Measurements from ENCODE around the gene IGF1.

DNA sequence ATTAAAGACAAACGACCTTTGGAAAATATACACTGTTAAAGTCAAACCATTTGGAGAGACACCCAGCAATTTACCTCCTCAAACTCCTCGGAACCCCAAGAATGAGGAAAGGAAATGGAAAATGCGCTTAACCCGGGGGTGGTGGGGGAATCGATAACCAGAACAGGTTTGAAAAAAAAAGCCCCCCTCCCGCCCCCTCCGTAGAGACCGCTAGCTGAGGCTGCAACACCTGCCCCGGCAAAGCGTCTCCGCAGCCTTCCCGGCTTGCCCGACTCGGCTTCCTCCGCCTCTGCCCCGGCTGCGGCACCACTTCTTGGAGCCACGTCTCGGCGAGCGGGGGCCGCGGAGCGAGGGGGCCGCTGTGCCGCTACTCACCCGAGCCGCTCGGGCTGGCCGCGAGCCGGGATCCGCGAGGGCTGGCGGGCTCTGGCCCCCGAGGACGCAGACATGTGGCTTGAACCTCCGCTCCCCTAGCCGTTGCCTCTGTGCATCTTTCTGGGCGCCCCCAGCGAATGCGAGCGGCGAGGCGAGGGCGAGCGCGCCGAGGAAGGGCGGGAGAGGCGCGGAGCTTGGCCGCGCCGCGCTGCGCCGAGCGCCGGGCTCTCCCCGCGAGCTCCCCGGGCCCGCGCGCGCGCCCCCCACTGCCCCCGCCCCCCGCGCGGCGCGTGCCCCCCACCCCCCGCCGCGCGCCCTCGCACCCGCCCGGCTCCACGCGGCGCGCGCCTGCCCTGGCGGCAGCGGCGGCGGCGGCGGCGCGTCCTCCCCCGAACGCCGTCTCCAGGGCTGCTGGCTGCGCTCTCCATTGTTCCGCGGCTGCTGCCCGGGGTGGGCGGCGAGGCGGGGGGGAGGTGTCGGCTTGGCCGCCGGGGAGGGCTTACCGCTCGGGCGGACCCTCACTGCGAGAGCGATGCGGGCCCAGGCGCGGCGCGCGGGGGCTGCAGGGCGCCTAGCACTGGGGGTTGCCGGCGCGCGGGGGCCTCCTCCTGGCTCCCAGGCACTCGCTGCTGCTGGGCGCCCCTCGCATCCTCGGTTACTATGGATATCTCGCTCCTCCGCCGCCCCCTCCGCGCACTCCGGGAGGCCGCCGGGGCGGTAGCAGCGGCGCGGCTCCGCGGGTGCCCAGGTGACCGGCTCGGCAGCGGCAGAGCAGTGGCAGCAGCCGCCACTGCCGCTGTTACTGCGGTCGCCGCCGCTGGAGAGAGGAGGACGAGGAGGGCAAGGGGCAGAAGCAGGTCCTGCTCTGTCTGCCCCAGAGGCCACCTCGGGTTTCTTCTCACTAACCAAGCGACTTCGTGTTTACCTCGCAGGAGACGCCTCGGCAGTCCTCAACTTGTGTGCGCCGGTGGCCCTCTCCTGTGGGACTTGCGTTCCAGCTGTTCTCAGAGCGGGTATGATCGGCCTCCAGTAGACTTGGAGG lies 249.7 kb downstream of the APAF1 start:
- RRBS, result 10% methylated on average over 64 of the region's 162 CpGs

DNA sequence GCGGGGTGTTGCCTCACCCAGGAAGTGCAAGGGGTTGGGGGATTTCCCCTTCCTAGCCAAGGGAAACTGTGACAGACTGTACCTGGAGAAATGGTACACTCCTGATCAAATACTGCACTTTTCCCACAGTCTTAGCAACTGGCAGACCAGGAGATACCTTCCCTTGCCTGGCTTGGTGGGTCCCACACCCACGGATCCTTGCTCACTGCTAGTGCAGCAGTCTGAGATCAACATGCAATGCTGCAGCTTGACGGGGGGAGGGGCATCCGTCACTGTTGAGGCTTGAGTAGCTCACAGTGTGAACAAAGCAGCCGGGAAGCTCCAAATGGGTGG lies 409.5 kb upstream of the GARIN6 start:
- RRBS, result no CpG with 5 or more reads among the region's 5 CpGs

- RRBS, result no CpG with 5 or more reads among the region's 7 CpGs
These were observed 29.6 kb downstream of the NR1H4 start for GRCh38 chr12:100503158-100503733.

DNA sequence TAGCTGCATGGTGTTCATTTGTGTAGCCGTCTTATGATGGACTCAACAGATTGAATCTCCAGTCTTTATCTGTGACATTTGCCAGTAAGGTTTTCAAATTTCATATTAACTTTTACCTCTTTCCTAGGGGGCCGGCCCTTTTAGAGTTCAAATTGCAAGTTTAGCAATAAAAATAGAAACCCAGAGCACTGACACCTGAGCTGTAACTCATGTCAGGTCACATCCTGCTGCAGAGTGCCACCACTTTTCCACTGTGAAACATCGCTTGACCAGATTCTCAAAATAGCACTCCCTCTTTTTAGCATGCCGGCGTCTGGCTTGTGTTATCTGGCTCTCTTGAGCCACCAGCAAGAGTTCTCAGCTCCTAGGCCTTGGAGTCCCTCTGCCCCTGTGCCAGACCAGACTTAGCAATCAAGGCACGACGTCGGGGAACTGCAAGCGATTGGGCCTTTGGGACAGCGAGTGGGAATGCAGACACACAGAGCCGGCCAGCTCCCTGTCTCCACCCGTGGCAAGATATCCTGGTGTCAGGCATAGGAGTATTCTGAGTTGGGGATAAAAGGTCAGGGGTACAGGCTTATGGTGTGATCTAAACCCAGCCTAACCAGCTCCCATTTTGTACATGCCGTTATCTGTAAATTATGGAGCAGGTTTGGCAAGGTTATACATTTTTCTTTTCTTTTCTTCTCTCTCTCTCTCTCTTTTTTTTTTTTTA lies 52.5 kb downstream of the SPIC start:
- RRBS, result no CpG with 5 or more reads among the region's 13 CpGs

- RRBS, result no CpG with 5 or more reads among the region's 8 CpGs
These were observed 31.1 kb upstream of the SYCP3 start for GRCh38 chr12:101770288-101770912.

DNA sequence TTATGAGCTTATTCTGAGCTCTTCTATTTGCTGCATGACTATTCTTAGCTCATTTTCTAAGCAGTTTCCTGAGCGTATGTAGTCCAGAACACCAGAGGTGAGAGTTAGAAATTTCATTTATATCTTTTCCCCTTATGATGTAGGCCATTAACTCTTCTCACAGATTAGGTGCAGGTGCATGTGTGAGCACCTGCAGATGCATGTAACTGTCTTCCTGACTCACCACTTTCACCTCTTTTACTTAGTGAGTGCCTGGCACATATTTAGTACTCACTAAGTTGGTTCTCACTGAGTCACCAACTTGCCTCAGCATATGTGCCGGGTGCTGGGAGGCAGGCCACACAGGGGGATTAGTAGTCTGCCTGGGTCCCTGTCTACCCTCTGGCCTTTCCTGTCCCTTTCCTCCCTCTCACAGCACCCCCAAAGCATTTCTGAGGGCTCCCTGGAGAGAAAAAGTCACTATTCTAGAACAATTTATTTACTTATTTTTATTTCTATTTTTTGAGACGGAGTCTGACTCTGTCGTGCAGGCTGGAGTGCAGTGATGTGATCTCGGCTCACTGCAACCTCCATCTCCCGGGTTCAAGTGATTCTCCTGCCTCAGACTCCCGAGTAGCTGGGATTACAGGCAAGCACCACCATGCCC lies 33.2 kb upstream of the SYCP3 start:
- RRBS, result no CpG with 5 or more reads among the region's 7 CpGs

DNA sequence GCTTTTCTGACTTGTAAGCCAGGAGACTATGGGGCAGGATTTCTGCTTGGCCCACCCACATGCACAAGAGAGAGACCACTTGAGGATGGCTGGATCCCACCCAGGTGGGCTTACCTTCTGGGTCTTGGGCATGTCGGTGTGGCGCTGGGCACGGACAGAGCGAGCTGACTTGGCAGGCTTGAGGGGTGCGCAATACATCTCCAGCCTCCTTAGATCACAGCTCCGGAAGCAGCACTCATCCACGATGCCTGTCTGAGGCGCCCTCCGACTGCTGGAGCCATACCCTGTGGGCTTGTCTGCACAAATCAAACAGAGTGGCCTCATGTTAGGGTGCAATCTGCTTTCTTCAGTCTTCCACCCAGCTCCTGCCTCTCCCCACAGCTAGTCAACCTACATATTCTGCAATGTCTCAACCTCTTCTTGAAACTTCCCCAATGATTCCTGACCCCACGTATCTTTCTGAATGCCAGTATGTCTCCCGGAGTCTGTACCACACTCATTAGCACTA lies 60.9 kb downstream of the IGF1 start:
- RRBS, result no CpG with 5 or more reads among the region's 11 CpGs

- RRBS, result no CpG with 5 or more reads among the region's 3 CpGs
These were observed 50.6 kb downstream of the IGF1 start for GRCh38 chr12:102429604-102430313.

DNA sequence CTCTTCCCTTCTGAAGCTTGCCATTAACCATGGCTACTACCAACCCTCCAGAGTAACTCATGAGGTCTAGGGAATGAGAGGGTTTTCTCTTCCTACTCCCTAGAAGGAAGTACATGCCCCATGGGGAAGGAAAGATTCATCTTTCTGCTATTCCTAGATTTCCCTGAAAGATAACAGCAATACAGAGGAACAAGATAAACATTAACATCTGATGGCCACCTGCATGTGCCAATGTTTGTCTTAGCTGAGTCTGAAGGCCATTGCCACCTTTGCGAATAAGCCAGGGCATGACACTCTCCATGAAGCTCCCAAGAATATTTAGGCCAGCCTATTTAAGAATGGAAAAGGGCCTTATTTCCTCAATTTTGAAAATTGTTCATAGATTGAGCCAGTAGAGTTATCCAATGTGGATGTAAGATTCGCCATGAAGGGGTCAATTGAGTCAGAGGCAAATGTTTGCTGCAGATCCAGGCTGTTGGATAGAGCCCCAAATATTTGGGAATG lies 26.0 kb downstream of the IGF1 start:
- RRBS, result no CpG with 5 or more reads among the region's 2 CpGs

GRCh38 chr12:102479058-102479911 lies 1.1 kb downstream of the IGF1 start:
- RRBS, result no CpG with 5 or more reads among the region's 12 CpGs

- RRBS, result no CpG with 5 or more reads among the region's 6 CpGs
These were observed at the start of gene IGF1 for GRCh38 chr12:102480197-102481000. Gene IGF1 (minus strand): TSS chr12:102480563.

DNA sequence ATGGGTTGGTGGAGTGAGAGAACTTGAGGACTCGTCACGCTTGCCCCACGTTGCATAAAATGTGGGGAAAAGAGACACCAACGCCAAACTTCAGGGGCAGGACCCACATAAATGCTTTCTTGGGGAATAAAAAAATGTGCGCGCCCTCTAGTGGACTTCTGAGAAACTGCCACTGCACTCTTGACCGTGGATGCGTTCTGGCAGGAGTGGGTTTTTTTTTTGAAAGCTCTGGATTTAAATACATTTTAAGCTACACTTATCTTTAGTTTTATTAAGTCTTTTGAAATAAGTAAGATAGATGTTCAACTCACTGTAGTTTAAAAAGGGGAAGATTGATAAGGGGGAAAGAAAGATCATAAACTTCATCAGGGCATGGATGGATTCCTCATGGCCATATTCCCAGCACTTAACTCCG lies 4.2 kb upstream of the IGF1 start:
- RRBS, result no CpG with 5 or more reads among the region's 9 CpGs

- RRBS, result no CpG with 5 or more reads among the region's 9 CpGs
These were observed 42.2 kb downstream of the PAH start for GRCh38 chr12:102874720-102875281.

DNA sequence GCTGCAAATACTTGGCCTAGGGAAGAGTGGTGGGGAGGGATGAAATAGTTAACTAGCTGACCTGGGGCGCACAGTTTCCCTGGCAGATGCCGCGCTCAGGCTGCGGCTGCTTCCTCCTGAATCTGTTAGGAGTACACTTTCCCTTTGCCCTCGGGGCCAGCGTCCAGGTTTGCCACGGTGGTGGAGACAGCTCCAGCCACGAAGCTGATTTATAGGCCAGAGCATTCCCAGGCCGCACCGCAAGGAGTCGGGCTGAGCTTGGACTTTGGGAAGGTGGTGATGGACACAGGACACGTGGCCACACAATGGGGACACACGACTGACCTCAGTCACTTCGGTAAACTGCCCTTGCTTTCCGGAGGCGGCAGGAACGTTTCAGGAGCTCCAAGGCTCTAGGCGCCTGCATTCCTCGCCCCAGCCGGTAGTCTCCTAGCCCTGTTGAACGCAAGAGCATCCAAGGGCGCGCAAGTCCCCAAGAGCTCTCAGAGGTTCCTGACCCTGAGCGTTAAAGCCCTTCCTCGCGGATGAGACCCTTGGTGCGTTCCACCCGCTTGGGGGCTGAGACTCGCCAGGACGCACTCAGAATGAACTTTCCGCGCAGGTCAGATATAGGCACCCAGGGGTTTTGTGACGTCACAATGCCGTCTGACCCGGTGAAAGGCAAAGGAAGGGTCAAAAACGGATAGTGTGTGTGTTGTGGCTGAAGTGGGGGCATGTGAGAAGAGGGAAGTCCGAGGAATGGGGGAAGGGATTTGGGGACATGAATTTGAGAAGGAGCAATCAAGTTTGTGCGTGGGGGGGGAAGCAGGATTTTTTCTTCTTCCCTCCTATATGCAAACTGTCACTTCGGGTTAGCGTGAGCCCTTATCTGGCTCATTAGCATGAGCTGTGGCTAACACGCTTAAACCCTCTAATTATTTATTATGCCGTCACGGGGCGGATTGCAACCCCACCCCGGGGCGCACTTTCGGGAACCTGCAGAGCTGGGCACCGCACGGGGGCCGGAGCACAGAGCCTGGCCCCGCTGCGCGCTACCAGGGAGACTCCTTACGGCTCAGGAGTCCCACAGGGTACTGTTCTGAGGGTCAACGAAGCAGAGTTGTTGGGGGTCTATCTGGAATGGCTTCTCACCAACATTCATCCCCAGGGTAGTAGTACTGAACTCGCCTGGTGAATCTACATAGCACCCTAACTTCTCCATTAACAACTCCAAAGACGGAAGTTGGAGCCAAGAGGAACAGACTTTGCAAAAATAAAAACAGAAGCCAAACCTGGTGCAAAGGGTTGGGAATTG lies 6.8 kb upstream of the ASCL1 start:
- RRBS, result 32% methylated on average over 12 of the region's 57 CpGs

DNA sequence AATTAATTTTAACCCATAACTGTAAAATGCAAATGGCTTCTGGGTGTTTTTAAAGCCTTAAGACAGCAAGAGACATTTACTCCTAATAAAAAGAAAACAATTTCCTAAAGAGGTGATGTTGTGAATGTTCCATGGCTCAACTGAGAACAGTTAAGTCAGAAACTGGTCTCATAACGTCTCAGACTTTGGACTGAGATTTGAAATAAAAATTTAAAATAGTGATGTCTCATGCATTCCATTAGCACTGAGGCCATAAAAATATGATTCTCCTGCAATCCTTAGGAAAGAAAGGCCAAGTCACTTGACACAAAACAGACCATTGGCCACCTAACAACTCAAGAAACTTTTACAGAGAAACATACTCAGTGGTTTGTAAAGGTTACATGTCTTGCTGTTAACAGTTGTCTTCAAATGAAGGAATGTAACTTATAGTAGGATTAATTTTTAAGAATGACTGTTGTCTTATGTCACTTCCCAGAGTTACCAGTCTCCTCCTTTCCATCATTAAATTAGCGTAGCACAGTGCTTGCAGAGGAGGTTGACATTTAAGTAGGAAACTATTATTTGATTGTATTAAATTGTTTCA lies 58.1 kb downstream of the STAB2 start:
- RRBS, result no CpG with 5 or more reads among the region's 2 CpGs

- RRBS, result no CpG with 5 or more reads among the region's 18 CpGs
These were observed 10.4 kb upstream of the EID3 start for GRCh38 chr12:104292769-104293947.

GRCh38 chr12:104458212-104458773 lies 1.5 kb downstream of the CHST11 start:
- RRBS, result 3% methylated on average over 11 of the region's 38 CpGs

DNA sequence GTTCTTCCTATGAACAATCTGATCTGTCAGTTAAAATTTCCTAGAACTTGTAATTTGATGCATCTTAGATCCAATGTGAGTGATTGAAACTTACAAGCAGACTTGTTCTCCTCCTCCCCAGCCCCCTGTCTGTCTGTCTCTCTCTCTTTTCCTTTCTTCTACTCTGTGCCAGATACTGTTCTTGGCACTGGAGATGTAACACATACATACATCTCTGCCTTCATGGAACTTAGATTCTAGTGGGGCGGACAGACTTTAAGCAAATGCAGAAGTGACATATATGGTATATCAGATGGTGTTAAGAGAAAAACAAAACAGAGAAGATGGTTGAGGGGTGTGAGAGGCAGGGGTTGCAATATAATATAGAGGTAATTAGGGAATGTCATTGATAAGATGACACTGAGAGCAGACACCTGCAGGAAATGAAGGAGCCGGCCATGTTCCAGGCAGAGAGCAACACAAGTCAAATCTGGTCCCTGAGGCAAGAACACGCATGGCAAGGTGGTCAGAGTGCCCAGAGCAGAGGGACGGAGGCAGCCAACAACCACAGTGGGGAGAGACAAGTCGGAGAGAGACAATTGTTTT lies 6.7 kb downstream of the CHST11 start:
- RRBS, result no CpG with 5 or more reads among the region's 5 CpGs

GRCh38 chr12:104473072-104474258 lies 16.7 kb downstream of the CHST11 start:
- RRBS, result no CpG with 5 or more reads among the region's 16 CpGs

- RRBS, result no CpG with 5 or more reads among the region's 5 CpGs
These were observed 111.2 kb downstream of the CHST11 start for GRCh38 chr12:104567863-104568483.

Measured in HL-60 (cell line).